Glomerular endothelial cell (primary cell): ENCODE measurements around the genes STEEP1 and RNF113A.

DNA sequence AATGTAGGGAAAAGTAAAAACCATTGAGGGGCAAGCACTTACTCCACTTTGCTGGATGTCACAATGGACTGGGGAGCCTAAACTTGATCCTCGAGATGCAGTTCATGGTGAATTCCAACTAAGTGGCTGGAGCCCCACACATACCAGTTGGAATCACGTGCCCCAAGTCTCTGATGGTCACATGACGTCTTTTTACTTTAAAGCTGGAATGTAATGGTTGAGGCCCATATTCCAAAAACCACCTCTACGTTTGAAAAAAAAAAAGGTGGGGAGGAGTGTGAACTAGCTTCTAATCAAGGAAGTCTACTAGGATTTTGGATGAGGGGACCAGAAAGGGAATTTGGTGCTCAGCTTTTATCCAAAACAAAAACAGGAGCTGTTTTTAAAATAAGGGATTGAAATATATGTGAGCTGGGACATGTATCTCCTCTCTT lies 1.6 kb downstream of the PLS3 start:
- RAMPAGE, long total RNA, result no peak

DNA sequence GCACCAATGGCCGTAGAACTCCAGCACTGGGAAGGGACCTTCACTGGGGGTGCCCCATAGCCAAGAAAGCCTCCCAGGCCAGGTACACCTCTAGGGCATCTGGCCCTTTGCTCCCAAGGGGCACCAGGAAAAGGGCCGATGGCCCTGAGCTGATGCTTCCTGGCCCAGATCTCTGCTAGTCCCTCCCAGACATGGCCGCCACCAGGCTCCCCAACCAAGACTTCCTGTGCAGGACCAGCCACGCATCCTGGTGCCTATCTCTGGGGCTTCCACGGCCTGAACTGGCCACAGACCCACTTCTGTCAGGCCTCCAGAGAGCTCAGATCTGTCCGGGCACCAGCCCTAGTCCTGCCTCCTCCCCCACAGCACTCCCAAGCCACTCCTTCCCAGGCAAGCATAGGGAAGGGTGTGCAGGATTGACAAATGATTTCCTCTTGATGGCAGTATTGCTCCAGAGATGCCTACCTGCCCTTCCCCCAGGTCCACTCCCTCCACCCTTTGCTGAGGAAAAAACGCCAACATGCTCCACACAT lies 277.8 kb upstream of the AGTR2 start:
- RAMPAGE, long total RNA, result no peak

- RAMPAGE, long total RNA, result no peak
Observed at GRCh38 chrX:115897162-115898111, 273.1 kb upstream of the AGTR2 start.

- RAMPAGE, long total RNA, result no peak
Observed at GRCh38 chrX:115933930-115935153, 236.2 kb upstream of the AGTR2 start.

- RAMPAGE, long total RNA, result no peak
Observed at GRCh38 chrX:115935821-115936520, 234.6 kb upstream of the AGTR2 start.

GRCh38 chrX:115968065-115969360 lies 202.0 kb upstream of the AGTR2 start:
- RAMPAGE, long total RNA, result no peak

GRCh38 chrX:117001602-117002034 lies 538.8 kb upstream of the CT83 start:
- RAMPAGE, long total RNA, result no peak

GRCh38 chrX:118441117-118441551 lies 54.5 kb upstream of the DOCK11 start:
- RAMPAGE, long total RNA, result no peak

DNA sequence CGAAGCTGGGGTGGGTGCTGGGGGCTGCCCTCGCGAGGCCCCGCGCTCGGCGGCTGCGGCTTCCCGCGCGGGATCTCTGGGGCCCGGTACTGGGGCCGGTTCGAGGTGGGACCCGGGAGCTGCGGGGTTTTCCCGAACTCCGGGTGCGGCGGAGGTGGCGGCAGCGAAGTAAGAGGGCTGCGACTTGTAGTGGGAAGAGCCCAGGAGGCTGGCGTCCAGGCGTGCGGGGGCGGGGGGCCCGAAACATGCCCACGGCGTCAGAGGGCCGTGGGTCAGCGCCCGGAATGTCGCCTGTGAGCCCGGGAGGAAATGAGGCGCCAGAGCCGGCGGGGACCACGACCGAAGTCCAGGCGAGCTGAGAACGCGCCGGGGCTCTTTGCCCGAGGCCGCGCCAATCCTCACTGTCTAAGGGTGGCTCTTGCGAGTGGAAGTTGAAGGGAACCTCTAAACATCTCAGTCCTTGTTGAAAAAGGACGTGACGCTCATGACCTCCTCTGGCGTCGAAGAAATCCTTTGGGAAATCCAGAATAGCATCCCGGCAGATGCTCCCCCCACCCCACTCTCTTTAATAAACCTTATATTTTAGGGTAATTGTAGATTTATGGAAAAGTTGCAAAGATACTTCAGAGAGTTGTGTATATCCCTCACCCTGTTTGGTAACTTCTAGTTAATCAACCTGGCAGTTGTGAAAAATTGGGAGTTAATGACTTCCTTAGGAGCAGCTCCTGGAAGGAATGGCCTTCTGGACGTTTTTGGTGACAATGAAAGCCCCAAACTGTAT lies 608 bp downstream of the IL13RA1 start:
- RAMPAGE, long total RNA, result no peak

GRCh38 chrX:118884439-118885240 lies 61.0 kb downstream of the ZCCHC12 start:
- RAMPAGE, long total RNA, result no peak

DNA sequence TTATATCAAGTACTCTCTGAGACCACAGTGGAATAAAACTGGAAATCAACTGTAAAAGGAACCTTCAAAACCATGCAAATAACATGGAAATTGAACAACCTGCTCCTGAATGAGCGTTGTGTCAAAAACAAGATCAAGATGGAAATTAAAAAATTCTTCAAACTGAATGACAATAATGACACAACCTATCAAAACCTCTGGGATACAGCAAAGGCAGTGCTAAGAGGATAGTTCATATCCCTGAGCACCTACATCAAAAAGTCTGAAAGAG lies 20.6 kb downstream of the LONRF3 start:
- RAMPAGE, long total RNA, result no peak

- RAMPAGE, long total RNA, result no peak
Observed at GRCh38 chrX:119239326-119239525, 3.1 kb downstream of the PGRMC1 start.

DNA sequence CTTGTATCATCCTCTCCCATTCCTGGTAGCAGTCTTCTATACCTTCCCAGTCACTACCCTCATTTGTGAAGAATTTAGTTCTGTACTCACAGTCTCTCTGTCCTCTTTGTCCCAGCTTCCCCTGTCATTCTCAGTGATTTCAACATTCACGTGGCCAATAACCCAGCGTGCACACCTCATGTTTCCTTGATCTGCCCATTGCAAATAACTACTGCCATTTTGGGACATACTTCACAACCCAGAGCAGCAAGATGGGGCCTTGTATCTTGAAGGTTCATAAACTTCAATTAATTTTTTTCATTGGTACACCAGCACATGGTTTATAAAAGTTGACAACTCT lies 9.0 kb upstream of the SLC25A43 start:
- RAMPAGE, long total RNA, result no peak

- RAMPAGE, long total RNA, result no peak
Observed at GRCh38 chrX:119468949-119469675, 868 bp downstream of the SLC25A5 start.

DNA sequence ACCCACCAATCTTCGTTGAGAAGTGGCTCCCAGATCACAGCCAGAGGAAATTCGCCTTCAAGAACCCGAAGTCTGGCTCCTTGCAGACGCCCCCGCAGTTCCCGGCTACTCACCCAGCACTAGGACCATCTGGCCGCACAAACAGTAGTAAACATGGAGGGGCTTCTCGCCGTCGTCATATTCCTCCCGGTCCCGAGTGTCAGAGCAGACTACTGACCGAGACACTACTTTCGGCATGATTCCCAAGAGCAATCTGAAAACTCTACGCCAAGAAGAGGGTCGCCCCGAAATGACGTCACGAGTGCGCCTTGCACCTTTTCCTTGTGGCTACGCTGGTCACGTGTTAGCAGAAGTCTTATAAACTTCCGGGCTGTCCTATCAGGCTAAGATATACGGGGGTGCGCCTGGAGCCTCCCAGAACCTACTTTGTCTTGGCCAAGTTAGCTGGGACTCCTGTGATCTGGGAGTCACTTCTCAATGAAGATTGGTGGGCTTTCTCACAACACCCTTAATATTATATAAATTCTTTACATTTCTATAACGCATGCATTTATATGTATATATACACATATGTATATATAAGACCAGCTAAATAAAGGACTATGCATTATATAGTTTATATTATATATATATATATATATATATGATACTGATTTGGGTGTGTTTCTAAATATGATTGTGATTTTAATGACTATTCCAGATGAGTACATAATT lies at the start of gene STEEP1:
STEEP1 (minus strand) TSS at position 291 of the 714 bp plus-strand sequence.
- RAMPAGE, long total RNA, result start-site peak on the minus strand centred at position 261 of the sequence, 34 bp wide, 68 and 160 reads in 2 replicates

- RAMPAGE, long total RNA, result no peak
Observed at GRCh38 chrX:119686005-119686899, 6.7 kb downstream of the SEPTIN6 start.

- RAMPAGE, long total RNA, result no peak
Observed at GRCh38 chrX:119693748-119694551, 982 bp upstream of the SEPTIN6 start.

DNA sequence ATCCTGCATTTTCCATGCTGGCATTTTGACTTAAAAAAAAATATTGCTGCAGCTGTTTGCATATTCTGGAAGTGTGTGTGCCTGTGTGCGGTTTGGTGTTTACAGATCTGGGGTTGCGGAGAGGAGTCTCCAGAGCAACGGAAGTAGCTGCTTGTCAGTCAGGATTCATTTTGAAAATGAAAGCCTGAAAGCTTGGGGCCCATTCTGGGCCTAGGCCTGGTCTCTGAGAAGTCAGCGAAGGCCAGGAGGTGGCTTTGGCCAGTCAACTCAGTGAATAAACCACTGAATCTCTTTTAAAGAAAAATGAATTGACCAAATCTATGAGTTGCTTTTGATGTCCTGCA lies 2.2 kb upstream of the SOWAHD start:
- RAMPAGE, long total RNA, result no peak

DNA sequence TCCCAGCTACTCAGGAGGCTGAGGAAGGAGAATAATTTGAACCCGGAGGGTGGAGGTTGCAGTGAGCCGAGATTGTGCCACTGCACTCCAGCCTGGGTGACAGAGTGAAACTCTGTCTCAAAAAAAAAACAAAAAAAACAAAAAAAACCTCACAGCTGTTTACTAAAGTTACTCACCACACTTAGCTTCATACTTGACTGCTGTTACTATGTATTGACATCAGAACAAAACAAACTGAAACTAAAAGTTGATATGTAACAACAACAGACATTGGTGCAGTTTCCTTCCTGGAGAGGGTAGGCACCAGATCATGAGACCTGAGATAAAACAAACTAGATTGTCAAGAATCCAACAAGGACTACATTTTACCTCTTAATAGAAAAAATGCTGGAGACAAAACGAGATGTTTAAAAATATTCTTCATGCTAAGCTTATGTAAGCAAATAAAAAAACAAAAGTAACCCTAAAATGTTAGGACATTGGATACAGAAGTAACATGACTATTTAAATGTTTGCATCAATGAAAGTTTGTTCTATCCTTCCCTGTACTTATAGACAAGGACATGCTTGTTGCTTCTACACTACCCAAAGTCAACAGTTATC lies 30.4 kb upstream of the RPL39 start:
- RAMPAGE, long total RNA, result no peak

GRCh38 chrX:119870850-119871970 lies at the start of gene RNF113A:
Gene RNF113A, minus strand, starts transcription at chrX:119871733.
- RAMPAGE, long total RNA, result start-site peak on the minus strand at chrX:119871672-119871812, 351 and 378 reads in 2 replicates; start-site peak on the plus strand at chrX:119871810-119871896, 540 and 446 reads in 2 replicates